ENCODE results near the gene DCAF12L1.

DNA sequence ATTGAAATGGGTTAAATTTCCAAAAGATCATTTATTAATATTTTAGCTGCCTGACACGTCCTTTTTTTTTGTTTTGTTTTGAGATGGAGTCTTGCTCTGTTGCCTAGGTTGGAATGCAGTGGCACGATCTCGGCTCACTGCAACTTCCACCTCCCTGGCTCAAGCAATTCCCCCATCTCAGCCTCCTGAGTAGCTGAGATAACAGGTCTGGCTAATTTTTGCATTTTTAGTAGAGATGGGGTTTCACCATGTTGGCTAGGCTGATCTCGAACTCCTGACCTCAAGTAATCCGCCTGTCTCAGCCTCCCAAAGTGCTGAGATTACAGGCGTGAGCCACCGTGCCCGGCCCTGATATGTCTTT is 18.1 kb downstream of the NKAP start:
- PRO-cap, 3 experiments = no peak in any of the 3 experiments
- RRBS = no CpG with 5 or more reads among the region's 8 CpGs

- PRO-cap, 3 experiments = no peak in any of the 3 experiments
- RRBS = no CpG with 5 or more reads among the region's 37 CpGs
These were observed 46.9 kb upstream of the NKAP start for GRCh38 chrX:119990348-119990940.

GRCh38 chrX:120035683-120036540 is 41.6 kb downstream of the RHOXF2B start:
- PRO-cap, 3 experiments = no peak in any of the 3 experiments
- RRBS = no CpG with 5 or more reads among the region's 11 CpGs

DNA sequence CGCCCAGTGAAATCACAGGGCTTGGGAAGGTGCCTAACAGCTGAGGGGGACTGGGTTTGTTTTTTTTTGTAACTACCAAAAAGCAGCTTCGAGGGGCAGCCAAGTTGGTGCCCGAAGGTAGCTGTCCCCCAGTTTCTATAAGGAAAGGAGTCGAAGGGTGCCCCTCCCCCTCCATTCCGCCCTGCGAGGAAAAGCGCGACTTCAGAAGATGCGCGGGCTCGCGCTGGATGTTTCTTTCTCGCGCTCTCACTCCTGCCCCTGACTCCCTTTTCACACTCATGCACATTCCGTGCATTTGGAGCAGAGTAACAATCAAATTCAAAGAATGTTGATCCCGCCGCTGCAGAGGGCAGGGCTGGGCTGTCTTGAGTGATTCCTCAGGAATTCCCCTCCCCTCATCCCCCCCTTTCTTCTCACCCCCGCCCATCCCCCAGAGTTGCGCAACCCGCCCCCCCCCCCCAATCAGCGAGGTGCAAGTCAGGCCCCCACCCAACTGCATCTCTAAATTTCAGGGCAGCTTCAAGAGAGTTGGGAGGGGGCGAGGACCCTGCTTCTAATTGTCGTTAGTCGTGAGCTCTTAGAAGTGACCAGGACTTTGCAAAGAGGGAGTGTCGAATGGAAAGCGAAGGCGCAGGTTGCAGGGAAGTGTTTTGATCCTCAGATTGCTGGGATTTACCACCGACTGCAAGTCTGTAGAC is 830 bp downstream of the TMEM255A start:
- PRO-cap, 3 experiments = no peak in any of the 3 experiments
- RRBS = no CpG with 5 or more reads among the region's 28 CpGs

DNA sequence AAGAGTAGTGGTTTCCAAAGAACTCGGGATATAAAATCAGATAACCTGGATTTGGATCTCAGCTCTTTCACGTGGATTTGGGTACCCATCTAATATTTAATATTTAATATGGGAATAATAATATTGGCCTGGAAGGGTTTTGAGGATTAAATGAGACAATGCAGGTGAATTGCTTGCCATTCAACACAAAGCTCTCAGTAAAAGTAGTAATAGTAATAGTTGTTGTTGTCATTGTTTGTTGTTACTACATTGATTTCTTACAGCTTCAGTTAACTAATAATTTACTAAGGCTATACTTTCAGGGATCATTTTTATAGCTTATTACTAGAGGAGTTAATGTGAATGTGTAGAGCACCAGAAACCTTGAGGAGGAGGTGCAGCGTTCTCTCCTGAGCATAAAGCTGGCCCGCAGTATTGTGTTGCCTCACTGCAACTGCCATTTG is 343.9 kb upstream of the GRIA3 start:
- PRO-cap, 3 experiments = no peak in any of the 3 experiments
- RRBS = no CpG with 5 or more reads among the region's 4 CpGs

DNA sequence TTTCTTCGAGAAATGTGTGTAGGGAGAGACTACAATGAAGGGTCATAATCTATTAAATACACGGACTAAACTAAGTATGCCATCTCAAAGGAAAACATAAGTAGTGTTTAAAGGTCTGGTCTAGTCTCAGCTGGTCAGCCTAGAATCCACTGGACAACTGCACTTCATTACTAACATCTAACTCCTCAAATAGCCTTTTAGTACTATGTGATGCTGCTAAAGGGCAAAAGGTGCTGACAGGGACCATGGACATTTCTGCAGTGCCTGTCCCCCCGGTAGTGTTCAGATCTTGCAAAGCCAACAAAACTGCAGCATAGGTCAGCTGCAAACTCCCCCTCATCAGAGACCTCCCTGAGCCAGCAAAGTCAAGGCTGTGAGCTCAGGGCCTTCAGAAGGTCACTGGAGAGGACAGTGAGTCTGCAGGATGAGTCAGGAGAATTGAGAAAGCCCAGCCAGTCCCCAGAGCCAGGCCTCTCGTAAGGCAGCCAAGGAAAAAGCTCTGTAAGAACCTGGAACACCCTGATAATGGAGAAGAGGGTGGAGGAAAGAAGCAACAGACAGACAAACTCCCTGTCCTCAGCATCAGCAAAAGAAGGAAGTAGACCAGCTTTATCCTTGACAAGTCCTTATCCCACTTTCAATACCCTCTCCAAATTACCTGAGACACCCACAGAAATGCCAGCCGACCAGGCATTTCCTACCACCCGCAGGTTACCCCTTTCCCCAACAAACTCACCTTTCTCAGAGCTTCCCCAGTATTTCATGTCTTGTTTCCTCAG is 32.9 kb downstream of the GRIA3 start:
- PRO-cap, 3 experiments = no peak in any of the 3 experiments
- RRBS = no CpG with 5 or more reads among the region's 6 CpGs

DNA sequence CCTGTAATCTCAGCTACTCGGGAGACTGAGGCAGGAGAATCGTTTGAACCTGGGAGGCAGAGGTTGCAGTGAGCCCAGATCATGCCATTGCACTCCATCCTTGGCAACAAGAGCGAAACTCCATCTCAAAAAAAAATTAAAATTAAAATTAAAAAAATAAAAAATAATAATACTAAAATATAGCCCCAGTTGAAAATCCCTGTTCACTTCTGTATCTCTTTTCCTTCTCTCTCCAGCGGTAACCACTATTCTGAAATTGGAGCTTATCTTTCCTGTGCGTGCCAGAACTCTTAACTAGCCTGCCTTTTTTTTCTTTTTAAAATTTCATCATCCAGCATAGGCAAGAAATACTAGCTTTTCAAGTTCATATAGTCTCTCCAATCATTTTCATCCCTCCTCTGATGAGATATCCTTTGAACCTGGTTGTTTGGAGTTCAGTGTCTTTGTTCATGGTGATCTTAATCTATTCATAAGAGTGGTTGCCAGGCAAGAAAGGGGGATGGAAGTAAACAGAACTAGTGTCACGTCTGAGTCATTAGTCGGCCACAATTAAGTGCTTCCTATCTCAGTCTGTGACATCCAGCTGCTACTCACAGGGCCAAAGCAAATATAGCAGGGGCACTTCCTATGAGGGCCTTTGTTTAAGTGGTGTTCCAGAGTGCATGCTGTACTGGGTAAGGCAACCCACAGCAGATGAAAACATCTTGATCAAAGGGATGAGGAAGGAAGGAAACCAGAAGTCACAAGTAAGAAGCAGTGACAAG is 56.5 kb upstream of the XIAP start:
- PRO-cap, 3 experiments = no peak in any of the 3 experiments
- RRBS = no CpG with 5 or more reads among the region's 7 CpGs

- PRO-cap, 3 experiments = no peak in any of the 3 experiments
- RRBS = no CpG with 5 or more reads among the region's 7 CpGs
These were observed 35.0 kb upstream of the XIAP start for GRCh38 chrX:123824791-123825391.

DNA sequence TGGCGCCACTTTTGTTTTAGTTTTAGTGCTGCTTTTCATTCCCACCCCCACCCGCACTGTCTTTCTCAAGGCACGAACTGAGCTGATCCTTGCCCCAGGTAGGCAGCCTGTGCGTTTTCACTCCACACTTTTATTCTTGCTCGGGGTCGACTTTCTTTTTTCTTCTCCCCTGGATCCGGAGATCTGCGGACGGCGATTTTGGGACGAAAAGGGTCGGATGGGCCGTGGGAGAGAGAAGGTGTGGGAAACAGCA is 429 bp downstream of the STAG2 start:
- PRO-cap, 3 experiments = no peak in any of the 3 experiments
- RRBS = no CpG with 5 or more reads among the region's 13 CpGs

- PRO-cap, 3 experiments = no peak in any of the 3 experiments
- RRBS = no CpG with 5 or more reads among the region's 8 CpGs
These were observed 33.4 kb downstream of the STAG2 start for GRCh38 chrX:123994972-123995321.

- PRO-cap, 3 experiments = no peak in any of the 3 experiments
- RRBS = no CpG with 5 or more reads among the region's 7 CpGs
These were observed 129.0 kb downstream of the STAG2 start for GRCh38 chrX:124090396-124090960.

GRCh38 chrX:124194725-124195371 is 137.6 kb upstream of the TEX13D start:
- PRO-cap, 3 experiments = no peak in any of the 3 experiments
- RRBS = no CpG with 5 or more reads among the region's 12 CpGs

- PRO-cap, 3 experiments = no peak in any of the 3 experiments
- RRBS = no CpG with 5 or more reads among the region's 28 CpGs
These were observed 92.5 kb downstream of the DCAF12L1 start for GRCh38 chrX:126459884-126460709.

DNA sequence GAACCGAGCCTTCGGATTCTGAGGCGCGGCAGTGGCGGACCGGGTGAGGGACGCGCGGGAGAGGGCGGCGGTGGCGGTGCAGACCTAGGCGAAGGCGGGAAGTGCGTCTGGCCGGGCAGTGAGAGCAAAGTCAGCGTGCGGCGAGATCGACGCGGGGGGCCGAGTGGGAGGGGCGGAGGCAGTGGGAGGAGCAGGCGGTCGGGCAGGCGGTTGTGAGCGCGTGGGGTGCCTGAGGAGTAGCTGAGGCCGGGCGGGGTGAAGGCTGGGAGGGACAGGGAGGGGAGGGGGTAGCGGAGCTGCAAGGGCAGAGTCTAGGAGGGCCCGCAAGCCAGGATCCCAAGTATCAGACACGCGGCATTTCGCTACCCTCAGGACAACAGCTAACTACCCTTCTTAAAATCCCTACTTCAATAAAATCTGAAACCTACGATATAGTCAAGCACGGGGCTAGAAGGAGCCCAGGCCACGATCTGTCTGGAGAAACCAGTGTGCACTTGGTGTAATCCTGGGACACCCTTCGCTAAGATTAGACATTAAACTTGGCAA is at the start of gene DCAF12L1:
Gene DCAF12L1, minus strand, starts transcription at position 109 of the 546 bp plus-strand sequence.
- PRO-cap, 3 experiments = no peak in any of the 3 experiments
- RRBS = 22% methylated on average over 15 of the region's 40 CpGs

- PRO-cap, 3 experiments = no peak in any of the 3 experiments
- RRBS = no CpG with 5 or more reads among the region's 5 CpGs
These were observed 37.4 kb downstream of the OCRL start for GRCh38 chrX:129577442-129577923.

DNA sequence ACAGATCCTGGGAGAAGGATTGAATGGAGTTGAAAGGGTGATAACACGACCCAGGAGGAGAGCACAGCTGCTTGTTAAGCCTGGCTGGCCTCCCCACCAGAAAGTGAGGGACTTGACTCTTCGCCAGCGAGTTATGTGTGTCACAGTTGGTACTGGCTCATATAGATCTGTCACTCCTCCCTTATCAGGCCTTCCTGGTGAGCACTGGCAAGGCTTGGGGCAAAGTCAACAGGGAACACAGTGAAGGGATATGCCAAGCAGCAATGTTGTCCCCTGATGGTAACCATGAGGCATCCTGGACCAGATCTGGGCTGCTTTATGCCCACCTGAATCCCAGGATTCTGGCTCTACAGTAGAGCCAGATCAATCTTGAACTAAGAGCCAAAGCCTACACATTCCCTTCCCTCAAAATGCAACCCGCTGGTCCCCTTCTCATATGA is 35.7 kb downstream of the APLN start:
- PRO-cap, 3 experiments = no peak in any of the 3 experiments
- RRBS = no CpG with 5 or more reads among the region's 4 CpGs

DNA sequence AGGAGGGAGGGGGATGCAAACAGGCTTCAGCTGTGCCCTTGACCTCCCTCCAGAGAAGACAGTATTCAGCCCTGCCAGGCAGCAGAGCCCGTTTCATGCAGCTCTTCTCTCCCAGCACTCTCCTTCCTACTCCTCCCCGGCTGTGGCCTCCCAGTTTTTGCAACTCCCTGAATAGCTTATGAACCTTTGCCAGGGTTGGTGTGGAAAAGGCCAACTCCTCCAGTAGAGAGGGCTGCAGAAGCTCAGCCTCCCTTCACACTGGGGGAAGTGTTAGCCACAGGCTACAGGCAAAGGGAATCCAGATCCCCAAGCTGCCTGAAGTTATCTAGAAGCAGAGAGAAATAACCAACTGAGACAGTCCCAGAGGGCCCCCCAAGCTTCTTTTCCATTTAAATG is 31.7 kb upstream of the APLN start:
- PRO-cap, 3 experiments = no peak in any of the 3 experiments
- RRBS = no CpG with 5 or more reads among the region's 2 CpGs

DNA sequence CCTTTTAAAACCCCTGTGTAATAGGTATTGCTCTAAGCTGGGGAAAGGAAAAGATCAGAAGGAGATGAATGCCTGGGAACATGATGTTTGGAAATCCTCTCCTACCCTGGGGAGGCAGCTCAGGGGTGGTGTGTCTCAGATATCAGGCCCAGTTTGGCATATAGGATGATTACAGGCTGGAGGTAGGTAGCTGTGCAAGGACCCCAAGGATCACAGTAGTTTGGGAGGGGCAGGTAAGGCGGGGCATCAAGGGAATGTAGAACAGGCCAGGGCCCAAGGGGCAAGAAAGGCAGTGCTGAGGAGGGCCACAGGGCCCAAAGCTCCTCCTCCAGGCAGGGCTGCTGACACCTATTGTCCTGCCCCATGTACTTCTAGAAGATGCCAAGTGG is 17.6 kb downstream of the SASH3 start:
- PRO-cap, 3 experiments = no peak in any of the 3 experiments
- RRBS = no CpG with 5 or more reads among the region's 1 CpG

GRCh38 chrX:129921111-129921508 is 15.1 kb downstream of the UTP14A start:
- PRO-cap, 3 experiments = no peak in any of the 3 experiments
- RRBS = no CpG with 5 or more reads among the region's 3 CpGs

GRCh38 chrX:130013854-130014623 is 31.6 kb downstream of the BCORL1 start:
- PRO-cap, 3 experiments = no peak in any of the 3 experiments
- RRBS = 59% methylated on average over 7 of the region's 24 CpGs

Measured in breast (tissue), 4 donors.